Glomerular endothelial cell (primary cell): Measurements from ENCODE around the gene FAM209B.

GRCh38 chr20:56532867-56533386, at the start of gene FAM209B:
TSS of gene FAM209B (plus strand) at chr20:56533246.
- RAMPAGE, long total RNA, result no peak

- RAMPAGE, long total RNA, result no peak
Measured at GRCh38 chr20:56974921-56975241, 291.6 kb downstream of the BMP7 start.

DNA sequence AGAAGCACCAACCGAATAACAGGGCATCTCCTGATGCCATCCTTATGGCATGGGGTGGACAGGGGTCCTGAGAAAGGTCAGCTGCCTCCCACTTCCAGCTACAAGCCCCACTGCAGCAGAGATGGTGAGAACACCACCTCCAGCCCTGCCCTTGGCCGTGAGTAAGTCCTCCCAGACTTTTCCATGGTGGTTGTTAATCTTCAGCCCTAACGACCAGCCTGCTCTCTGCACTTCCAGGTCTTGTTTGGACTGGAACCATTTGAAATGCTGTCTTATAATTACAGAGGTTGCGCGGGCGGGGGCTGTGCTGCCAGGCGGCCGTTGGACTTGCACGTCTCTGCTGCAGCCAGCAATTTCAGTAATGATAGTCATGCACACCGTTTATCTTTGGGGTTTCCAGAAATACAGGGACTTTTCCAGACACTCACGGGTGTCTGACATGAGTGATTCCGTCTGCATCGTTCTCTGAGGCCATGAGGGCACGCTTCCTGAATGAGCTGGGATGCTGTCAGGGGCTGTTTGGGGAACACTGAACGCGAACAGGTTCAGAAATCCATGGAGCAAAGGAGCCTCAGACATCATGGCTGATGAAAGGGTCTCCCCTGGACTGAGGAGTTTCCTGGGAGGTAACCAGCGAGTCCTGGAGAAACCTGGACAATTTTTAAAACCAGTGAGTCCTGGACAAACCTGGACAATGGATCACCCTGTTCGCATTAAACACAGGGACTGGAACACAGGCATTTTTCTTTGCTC, 118.1 kb downstream of the BMP7 start:
- RAMPAGE, long total RNA, result no peak

- RAMPAGE, long total RNA, result no peak
Measured at GRCh38 chr20:57243691-57244563, 22.5 kb downstream of the BMP7 start.

GRCh38 chr20:57282674-57283338, 16.4 kb upstream of the BMP7 start:
- RAMPAGE, long total RNA, result no peak

DNA sequence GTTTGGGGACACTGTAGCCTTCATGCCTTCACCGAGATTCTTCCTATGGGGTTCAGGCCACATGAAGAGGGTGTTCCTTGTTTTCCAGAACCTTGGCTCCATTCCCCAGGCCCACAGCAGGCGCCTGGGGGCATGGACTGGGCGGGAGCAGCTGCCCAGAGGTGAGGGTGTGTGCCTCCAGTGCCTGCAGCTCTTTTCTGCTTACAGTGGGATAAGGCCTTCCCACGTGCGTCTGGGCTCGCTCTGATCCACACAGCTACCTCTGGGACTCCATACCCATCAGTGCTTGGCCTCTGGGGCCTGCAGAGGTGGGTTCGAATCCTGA, 3.4 kb downstream of the RBM38 start:
- RAMPAGE, long total RNA, result no peak

DNA sequence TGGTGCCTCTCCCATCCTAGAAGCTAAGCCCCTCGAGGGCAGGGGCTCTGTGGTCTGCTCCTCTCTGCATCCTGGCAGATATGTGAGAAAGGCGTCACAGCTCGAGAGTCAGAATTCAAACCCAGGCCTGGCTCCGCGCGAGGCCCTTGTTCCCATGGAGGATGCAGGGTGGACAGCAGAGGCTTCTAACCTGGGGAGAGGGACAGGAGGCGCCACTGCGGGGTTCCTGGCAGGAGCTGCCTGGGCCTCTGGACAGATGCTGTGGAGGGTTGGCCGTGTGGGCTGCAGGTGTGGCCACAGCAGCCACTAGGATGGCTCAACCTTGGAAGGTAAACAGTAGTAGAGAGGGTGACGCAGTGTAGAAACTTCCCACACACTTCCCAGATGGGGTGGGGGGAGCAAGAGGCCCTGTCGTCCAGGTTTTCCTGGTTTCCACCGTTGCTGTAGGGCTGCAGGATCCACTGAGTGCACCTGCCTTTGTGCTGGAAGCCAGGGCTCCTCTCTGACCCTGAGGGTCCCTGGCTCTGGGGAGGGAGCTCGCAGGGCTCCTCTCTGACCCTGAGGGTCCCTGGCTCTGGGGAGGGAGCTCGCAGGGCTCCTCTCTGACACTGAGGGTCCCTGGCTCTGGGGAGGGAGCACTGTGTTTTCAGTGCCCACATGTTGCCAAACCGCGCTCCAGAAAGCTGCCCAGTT, 14.2 kb downstream of the RBM38 start:
- RAMPAGE, long total RNA, result no peak

GRCh38 chr20:57481435-57481755, 43.5 kb downstream of the CTCFL start:
- RAMPAGE, long total RNA, result no peak

GRCh38 chr20:57523732-57524235, 1.2 kb downstream of the CTCFL start:
- RAMPAGE, long total RNA, result no peak

DNA sequence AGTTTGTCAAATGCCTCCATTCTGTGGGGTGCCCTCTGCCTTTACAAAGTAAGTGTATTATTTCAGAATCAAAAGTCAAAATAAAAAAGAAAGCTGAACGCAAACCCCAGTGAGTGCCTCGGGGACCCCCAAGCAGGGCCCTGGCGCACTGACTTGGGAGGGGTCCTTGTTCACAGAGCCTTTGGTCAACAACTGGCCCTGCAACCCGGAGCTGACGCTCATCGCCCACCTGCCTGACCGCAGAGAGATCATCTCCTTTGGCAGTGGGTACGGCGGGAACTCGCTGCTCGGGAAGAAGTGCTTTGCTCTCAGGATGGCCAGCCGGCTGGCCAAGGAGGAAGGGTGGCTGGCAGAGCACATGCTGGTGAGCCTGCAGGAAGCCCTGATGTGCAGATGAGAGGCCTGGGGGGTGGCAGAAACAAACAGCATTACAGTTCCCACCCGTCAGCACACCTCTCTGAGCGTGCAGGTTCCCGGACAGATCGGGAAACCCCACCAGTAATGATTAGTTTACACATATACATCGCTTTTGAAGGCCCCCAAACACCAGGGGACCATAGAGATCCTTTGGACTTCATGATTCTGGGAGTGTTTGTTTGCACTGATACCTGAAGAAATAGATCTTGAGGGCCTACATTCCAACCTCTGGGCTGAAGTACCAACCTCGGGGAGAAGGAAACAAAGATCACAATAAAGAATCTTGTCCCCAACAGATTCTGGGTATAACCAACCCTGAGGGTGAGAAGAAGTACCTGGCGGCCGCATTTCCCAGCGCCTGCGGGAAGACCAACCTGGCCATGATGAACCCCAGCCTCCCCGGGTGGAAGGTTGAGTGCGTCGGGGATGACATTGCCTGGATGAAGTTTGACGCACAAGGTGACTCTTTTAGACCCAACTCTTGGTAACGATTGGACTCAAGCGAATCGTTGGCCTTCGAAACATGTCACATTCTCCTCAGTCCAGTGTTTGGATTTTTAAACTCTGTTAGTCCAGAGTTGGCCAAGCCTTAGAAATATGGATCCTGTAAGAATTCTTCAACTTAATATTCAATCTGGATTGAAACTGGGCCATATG, 2.3 kb downstream of the PCK1 start:
- RAMPAGE, long total RNA, result no peak

- RAMPAGE, long total RNA, result no peak
Measured at GRCh38 chr20:57579787-57580451, 19.0 kb downstream of the PCK1 start.

DNA sequence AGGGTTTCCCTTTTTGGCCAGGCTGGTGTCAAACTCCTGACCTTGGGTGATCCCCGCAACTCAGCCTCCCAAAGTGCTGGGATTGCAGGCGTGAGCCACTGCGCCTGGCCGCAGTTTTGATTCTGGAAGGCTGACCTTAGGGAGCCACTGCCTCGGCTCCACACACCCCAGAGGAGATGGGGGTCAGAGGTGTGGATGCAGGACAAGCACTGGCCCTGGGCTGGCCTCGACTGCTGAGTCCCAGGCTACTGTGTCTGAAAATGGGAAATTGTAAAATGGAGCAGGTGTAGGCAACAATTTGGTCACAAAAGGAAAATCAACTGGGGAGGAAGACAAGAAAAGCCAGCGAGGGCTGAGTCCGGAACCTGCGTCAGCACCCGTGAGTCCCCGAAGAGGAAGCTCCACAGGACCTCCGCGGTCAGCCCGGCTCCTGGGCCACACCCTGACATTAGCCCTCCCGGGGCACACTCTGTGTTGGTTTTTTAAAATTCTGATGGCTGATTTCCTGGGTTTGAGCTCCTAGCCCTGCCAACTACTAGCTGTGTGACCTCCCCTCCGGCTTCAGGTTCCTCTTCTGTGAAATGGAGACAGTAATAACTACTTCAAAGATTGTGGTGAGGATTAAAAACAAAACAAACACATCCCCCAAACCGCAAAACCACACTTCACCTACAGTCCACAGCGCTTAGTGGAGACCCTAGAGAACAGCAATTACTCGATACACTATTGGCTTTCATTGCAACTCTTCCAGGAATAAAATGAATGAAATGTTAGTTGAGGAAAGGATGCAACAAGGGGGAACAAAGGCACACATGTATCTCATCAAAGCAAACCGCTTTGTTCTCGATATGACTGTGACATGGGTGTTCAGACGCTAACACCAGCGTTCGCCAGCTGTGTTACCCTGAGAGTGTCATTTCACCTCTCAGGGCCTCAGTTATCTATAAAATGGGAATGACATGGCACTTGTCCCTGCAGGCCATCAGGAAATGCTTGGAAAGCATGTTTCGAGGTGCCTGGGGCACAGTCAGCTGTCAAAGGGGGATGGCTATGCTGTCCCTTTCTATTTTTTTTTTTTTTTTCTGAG, 1.1 kb downstream of the ZBP1 start:
- RAMPAGE, long total RNA, result no peak

DNA sequence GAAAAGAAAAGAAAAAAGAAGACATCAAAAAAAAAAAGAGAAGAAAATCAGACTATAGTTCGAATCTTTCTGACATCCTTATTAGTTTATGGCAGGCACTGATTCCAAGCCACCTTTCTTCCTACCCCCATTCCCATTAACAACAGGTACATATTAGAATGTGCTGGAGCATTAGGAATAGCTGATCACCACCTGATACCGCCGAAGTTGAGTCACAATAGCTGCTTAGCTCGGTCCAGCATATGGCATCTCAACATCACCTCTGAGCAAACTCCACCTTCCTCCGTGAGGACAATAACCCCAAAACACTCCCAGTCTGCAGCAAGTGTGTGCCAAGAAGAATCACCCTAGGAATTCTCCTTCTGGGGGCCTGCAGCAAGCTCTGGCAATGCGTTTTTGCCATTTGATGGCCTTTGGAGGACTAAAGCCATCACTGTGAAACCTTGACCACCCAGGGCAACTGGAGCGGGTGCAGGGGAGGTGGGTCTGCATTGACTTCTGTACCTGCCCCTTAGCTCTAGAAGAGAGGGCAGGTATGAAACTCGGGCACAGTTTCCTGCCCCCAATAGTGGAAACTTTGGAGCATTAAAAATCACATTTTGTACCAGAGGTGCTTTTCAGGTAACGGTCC, 8.7 kb downstream of the PMEPA1 start:
- RAMPAGE, long total RNA, result no peak

DNA sequence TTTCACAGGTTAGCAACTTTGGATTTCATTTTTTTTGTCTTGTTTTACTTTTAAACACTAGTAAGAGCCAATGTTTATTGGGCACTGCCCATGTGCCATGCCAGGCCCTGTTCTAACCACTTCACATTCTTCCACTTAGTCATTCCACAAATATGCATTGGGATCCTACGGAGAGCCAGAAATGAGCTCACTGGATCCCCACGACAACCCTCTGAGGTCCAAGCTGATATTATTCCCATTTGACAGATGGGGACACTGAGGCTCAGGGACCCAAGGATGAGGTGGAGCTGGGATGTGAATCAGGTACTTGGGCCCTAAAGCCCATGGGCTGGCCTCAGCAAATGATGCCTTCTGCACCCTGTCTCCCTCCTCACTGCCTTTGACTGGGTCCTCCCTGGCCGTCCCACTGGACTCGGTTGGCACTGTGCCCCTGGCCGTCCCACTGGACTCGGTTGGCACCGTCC, 4.7 kb upstream of the PMEPA1 start:
- RAMPAGE, long total RNA, result no peak

DNA sequence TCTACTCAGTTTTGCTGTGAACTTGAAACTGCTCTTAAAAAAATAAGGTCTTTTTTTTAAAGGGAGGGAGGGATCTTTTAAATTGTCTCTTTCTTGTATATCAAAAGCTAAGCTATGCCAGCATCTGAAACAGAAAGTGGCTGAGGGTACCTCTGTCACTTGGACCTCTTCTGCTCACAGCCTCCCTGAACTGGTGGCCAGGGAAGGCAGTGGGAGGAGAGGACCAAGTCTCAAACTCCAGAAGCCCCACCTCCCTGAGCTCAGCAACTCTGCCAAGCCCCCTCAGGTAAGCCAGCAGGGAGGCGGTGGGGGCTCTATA, 15.5 kb upstream of the C20orf85 start:
- RAMPAGE, long total RNA, result no peak

DNA sequence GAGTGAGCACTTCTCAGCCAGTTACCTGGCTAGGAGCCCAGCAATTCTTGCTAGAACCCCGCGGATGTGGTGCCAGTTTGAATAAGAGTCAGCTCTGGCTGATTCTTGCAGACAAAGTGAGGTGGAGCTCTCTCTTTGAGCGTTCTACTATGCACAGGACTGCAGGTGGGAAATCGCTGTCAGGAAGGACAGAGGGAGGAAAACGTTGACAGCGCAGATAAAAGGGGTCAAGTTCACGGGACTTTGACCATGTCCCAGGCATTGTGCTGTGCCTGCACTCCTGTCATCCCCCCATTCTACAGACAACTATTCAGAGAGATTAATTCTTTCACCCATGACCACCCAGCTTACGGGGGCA, 15.2 kb upstream of the C20orf85 start:
- RAMPAGE, long total RNA, result no peak

GRCh38 chr20:58160687-58161265, 10.1 kb downstream of the C20orf85 start:
- RAMPAGE, long total RNA, result no peak

DNA sequence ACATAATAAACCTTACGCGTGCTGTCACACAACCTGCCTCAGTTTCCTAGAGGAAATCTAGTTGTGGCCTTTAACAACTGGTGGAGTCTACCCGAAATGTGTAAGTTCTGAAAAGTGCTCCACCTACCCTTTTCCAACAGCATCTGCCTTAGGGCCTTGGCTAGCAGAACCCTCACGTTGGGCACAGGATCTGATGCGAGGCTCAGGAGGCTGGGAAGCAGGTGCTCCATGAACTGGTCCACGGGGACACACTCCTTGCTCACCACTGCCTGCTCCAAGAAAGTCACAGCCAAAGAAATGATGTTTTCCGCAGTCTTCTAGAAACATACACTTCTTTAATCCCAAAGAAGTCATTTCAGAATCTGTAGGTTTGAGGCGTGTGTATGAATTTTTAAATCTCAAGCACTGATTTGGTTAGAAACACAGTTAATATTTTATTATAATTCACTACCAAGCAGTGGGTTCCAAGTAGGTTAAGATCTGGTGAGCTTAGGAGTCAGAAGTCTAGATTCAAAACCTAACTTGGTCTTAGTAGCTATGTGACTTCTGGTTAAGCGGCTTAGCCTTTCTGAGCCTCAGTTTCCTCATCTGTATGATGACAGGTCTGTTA, 4.2 kb upstream of the ANKRD60 start:
- RAMPAGE, long total RNA, result no peak

DNA sequence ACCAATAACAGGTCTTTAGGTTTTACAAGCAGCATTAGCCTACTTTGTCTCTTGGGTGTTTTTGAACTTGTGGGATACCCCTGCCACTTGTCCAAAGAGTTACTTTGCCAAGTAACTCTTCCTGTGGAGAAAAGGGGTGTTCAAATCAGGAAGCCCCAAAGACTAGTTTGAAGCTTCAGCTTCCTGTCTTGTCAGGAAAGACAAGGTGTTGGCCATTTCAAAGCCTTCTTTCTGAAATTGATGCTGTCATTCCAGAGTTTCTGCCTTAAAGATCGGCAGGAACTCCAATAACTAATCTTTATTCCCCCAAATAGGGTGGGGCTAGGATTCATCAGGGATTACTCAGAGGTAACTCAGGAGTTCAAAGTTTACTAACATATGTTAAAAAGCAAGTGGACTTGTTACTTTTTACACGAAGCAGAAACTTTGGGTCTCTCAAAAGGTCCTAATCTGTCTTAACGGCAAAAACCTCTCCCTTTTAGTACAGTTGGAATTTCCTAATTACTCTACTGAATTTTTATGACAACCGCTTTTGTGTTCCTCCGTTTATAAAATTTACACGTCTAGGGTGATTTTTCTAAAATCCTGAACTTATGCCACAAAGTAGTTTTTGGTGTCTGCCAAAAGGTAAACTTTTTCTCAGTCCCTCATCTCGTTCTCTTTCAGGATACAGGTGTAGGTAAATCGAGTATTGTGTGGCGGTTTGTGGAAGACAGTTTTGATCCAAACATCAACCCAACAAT, 1.0 kb downstream of the RAB22A start:
- RAMPAGE, long total RNA, result no peak

- RAMPAGE, long total RNA, result no peak
Measured at GRCh38 chr20:58408491-58409348, 19.7 kb downstream of the VAPB start.